ReNcell CX (cell line): Measurements from ENCODE around the gene REEP2.

GRCh38 chr5:138385876-138386816 lies 33.7 kb downstream of the KDM3B start:
- PRO-cap = no peak

DNA sequence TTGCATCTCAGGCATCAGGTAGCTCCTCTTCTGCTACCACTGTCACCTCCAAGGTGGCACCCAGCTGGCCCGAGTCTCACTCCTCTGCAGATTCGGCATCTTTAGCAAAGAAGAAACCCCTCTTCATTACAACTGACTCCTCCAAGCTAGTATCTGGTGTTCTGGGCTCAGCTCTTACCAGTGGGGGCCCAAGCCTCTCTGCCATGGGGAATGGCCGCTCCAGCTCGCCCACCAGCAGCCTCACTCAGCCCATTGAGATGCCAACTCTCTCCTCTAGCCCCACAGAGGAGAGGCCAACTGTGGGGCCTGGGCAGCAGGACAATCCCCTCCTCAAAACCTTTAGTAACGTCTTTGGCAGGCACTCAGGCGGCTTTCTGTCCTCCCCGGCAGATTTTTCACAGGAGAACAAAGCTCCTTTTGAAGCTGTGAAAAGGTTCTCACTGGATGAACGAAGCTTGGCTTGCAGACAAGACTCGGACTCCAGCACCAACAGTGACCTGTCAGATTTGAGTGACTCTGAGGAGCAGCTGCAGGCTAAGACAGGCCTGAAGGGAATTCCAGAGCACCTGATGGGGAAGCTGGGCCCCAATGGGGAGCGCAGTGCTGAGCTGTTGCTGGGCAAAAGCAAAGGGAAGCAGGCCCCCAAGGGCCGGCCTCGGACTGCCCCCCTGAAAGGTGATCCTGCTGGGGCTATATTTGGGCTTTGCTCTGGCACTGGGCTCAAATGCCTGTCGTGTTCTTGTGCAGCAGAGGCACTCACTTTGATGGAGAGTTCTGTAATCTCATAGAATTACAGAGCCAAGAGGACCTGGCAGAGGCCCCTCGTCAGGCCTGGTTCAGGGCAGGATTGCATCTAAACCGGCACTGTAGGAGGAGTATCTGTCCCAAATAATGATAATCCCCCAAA lies 39.4 kb downstream of the KDM3B start:
- PRO-cap = bidirectional peak, plus-strand start at position 471 of the sequence, minus-strand start at position 295 of the sequence

DNA sequence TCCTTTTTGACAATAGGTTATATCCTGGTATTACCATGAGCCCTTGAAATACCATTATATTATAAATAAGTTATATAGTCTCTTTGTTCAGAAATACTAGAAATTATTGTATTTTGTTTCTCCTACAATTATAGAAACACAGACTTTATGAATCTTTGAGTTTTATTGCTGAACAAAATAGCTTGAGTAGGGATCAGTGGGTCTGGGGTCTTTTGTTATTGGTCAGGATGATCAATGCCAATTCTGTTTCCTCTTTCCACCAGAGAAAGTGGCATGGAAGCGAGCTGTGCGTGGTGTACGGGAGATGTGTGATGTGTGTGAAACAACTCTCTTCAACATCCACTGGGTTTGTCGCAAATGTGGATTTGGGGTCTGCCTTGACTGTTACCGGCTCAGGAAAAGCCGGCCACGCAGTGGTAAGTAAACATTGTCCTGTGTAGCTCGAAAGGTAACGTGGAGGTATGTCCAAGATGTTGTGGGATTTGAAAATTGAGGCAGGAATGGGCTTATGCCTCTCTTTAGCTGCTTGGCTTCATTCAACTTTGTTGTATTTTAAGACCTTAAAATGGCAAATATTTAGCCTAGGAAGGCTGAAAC lies 39.2 kb upstream of the REEP2 start:
- PRO-cap = no peak

DNA sequence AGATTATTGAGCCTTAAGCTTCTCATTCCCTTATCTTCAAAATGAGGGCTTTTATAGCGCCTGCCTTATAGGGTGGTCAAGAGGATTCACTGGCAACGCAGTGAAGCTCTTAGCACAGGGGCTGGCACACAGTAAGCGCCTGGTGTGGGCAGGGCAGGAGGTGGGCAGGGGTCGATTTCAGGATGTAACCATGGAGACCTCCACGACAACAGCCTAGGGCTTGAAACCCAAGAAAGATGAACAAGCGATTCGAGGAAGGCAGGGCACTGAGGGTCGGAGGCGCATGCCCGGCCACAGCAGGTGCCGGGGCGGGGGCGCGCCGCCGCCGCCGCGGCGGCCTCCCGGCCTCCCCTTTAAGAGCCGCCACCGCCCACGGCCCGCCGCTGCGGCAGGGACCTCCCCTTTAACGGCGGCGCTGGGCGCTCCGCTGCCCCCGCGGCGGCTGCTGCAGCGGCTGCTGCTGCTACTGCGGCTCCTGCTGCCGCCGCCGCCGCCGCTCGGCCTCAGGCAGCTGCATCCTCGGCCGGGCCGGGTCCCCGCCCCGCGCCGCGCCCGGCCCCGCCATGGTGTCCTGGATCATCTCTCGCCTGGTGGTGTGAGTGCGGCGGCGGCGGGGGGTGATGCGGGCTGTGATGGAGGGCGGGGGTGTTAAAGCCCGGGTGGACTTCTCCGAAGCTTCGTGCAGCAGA lies at the start of gene REEP2:
Gene REEP2, plus strand, starts transcription at position 412 of the 689 bp plus-strand sequence.
- PRO-cap = unidirectional peak, plus-strand start at position 428 of the sequence; bidirectional peak, plus-strand start at position 472 of the sequence, minus-strand start at position 559 of the sequence

- PRO-cap = no peak
Measured at GRCh38 chr5:138470405-138471076, 5.3 kb downstream of the EGR1 start.

- PRO-cap = no peak
Measured at GRCh38 chr5:138508354-138509025, 34.5 kb downstream of the ETF1 start.

- PRO-cap = no peak
Measured at GRCh38 chr5:138509026-138509397, 34.0 kb downstream of the ETF1 start.

DNA sequence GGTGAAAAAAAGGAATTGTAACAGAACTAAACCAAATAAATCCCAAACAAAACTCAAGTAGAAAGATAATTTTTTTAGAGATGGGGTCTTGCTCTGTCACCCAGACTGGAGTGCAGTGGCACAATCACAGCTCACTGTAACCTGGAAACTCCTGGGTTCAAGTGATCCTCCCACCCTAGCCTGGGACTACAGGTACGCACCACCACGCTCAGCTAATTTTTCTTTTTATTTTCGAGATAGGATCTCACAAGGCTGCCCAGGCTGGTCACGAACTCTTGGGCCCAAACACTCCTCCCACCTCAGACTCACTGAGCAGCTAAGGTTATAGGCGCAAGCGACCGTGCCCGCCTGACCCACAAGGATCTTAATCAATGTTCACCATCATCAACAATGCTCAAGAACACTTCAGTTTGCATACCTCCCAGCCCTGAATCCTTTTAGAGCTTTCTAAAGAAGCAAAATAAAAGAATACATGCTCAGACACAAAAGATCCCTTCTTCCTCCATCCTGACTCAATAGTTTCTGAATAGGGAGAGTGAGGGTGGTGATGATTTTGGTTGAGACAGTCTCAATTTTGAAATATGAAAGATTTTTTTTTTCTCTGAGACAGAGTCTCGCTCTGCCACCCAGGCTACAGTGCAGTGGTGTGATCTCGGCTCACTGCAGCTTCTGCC lies 13.2 kb downstream of the ETF1 start:
- PRO-cap = no peak

DNA sequence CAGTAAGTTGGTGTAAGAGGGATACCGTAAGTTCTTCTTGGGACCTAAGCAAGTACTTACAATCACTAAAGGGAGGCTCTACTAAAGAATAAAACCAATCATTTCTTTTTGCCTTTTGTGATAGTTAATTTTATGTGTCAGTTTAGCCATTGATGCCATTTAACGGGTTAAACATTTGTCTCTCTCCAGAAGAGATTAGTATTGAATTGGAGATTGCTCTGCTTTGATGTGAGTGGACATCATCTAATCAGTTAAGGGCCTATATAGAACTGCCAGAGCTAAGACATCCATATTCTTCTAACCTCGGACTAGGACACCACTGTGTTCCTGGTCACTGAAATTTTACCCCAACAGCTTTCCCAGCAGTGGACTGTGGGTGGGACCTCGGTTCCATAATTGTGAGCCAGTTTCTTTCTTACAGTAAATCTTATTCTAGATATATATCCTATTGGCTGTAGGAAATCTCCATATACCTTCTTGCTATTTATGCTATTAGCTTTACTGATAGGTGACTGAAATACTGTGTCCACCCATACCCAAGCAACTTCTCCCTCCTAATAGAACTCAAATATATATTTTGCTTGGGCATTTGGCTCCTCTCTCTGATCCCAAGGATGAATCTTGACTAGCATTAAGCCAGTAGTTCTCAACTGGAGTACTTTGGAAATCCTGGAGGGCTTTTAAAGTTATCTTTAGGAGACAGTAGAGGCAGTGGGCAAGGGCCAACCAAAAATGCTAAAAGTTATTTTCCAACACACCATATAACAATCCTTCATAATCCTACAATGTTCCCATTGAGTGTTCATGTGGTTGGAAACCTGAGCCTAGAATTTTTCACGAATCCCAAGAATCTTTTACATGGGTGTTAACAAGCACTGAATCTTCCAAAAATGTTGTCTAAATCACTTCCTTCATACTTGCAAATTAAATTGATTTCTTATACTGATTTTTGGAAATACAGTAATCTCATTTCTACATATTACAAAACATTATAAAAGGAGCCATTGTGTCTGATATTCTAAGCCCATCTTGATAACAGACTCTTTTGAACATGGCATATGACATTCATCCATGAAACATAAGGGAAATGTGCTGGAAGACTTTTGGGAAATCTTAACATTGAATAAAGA lies 11.0 kb upstream of the ETF1 start:
- PRO-cap = no peak

DNA sequence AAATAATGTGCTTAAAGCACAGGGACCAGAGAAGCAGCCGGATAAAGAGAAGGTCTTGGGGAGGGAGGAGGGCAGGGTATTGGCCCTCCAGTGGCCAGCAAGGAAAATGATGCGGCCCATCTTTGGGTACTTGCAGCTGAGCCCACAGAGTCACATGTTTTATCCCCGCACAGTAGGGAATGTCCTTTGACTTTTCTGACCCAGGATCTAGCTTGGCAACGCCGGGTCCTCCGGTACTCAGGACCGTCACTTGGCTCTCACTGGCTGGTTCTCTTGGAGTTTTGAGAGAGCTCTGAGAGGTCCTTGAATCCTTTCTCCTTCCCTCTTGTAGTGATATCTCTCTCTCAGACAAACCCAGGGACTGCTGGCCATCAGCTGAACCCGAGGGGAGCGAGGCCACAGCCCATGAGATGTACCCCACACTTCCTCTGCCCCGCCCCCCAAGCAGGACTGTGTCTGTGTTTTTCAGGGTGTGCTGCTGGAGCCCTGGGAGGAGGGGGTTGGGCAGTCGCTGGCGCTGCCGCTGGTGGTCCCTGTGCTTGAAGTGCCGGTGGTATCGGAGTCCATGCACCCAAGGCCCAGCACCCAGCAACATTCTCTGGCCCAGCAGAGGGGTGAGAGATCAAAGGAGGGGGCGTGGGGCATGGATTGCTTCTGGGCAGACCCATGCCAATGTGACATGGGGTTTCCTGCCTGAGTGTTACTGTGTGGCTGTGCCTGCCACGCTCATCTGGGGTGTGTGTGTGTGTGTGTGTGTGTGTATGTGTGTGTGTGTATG lies 35.5 kb upstream of the HSPA9 start:
- PRO-cap = no peak

DNA sequence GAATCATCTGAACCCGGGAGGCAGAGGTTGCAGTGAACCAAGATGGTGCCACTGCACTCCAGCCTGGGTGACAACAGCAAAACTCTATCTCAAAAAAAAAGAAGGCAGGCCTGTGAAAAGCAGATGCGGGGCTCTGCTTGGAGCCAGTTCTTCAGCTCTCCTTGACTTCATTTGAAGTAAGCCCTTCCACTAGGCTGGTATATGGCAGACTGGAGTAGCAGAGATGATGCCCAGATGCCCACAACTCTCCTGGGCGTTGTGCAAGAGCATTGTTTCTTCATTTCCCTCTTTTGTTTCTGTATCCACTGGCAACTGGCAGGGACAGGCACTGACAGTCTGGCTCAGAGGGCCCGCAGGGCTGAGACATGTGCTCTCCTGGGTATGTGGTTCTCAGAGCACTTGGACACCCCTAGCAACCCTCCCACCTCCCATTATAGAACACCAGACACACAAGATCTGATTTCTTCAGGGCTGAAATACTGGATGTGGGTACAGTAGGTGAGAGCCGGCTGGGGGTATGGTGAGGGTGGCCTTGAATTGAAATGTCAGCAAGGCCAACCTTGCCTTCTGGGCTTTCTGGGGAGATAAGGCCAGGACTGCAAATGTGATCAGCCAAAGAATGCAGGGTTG lies 28.8 kb upstream of the CTNNA1 start:
- PRO-cap = no peak

DNA sequence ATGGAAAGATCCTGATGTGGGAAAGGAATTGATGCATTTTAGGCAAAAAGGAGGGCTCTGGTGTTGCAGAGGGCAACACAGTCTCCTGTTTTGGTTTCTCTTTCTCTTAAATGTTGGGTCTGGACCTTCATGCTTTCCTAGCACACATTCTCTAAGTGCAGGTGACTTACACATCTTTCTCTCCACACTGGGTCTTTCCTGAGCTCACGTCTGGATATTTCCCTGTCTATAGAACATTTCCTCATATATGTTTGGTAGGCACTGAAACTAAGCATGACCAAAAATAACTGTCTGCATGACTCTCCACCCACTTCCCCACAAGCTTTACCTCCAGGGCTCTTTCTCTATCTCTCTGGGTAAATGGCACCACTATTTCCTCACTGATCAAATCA lies 10.9 kb upstream of the CTNNA1 start:
- PRO-cap = no peak

GRCh38 chr5:138935928-138937025 lies 61.1 kb upstream of the LRRTM2 start:
- PRO-cap = no peak

GRCh38 chr5:138963837-138964369 lies 88.8 kb upstream of the LRRTM2 start:
- PRO-cap = no peak

GRCh38 chr5:139284035-139285454 lies 9.0 kb upstream of the MATR3 start:
- PRO-cap = no peak

GRCh38 chr5:139296584-139297342 lies 3.2 kb downstream of the MATR3 start:
- PRO-cap = no peak

GRCh38 chr5:139304379-139304951 lies 10.9 kb downstream of the MATR3 start:
- PRO-cap = no peak

DNA sequence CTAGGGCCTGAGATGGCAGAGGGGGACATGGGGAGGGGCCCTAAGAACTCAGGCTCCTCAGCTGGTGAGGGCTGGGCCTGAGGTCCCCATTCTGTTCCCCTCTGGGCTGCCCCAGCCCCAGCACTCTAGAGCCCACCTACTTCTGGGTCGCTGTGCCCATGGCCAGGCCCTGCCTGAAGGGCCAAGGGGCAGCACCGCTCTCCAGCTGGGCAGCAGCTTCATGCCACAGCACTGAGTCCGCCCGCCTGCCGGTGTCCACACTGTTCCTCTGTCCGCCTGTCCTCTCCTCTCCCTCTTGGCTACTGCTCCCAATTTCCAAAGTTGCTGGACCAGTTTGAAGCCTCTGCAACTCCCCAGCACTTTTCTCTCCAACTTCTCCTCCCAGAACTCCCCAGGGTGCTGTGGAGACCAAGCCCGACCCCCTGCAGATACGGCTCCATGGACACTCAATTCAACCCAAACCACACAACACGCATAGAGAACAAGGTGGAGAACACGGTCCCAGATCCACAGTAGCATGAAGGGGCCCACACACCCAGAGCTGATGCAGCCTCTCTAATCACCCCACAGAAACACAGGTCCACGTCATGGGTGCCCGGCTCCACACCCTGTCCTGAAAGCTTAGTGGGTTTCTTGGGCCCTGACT lies 1.2 kb upstream of the SLC23A1 start:
- PRO-cap = no peak

DNA sequence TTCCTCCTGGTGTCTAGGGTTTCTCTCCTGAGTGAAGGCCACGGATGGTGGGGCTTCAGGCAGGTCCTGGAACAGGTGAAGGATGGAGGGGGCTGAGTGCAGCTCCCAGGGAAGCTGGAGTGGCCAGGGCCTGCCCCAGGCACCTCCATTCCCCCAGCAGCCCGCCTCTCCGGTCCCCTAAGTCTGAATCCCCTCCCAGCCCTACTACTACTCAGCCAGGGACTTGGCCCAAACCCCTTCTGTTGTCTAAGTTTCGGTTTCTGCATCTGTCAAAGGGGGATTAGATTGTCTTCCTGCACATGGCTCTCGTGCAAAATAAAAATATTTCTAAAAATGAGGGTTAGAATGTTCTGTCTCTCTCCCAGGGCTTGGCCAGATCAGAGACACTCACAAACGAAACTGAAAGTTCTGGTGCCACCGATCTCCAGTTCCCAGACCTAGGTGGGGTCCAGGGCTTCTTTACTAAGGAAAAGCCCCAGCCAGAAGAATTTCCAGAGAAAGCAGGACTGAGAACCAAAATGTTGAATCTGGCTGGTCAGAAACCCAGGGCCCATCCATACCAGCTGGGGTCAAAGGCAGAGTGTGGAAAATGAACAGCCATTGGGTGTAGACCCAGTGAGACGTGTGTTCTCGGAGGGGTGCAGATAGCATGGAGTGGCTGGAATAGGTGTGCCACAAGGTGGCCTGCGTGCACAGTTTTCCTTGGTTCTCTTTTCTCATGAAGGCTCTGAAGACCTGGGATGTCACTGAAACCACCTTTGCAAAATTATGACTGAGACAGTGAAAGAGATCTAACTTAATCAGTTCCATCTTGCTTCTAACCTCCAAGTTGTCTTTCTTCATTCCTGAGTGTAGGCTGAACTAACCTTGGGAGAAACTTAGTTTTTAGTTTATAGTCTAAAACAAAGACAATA lies 2.0 kb upstream of the SLC23A1 start:
- PRO-cap = no peak

DNA sequence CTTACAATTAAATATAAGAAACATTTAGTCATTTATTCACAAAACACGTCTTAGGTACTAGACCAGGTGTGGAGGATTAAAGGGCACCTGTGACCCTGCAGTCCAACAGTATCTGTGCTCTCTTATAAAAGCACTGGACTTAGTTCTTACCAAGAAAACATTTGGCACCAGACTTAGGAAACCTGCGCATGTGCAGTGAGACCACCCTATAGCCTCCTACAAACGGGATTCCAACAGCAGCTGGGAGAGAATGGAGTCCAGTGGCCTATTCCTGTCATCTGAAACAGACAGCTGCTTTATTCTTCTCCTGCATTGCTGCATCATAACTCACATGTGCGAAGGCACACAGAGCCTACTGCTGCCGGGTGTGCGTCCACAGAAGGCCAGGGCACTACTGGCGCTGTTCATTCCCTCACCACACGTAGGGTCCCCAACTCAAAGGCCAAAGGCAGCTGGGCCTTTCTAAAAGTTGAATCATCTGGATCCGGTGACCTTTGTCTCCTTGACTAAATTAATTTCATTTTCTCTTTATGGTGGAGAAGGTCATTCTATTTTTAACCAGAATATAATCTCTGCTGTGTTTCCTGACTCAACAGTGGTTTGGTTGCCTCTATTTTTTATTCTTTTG lies 10.6 kb upstream of the SPATA24 start:
- PRO-cap = bidirectional peak, plus-strand start at position 411 of the sequence, minus-strand start at position 390 of the sequence